SJSA1 (cell line): ENCODE measurements around a stretch of chr10.

DNA sequence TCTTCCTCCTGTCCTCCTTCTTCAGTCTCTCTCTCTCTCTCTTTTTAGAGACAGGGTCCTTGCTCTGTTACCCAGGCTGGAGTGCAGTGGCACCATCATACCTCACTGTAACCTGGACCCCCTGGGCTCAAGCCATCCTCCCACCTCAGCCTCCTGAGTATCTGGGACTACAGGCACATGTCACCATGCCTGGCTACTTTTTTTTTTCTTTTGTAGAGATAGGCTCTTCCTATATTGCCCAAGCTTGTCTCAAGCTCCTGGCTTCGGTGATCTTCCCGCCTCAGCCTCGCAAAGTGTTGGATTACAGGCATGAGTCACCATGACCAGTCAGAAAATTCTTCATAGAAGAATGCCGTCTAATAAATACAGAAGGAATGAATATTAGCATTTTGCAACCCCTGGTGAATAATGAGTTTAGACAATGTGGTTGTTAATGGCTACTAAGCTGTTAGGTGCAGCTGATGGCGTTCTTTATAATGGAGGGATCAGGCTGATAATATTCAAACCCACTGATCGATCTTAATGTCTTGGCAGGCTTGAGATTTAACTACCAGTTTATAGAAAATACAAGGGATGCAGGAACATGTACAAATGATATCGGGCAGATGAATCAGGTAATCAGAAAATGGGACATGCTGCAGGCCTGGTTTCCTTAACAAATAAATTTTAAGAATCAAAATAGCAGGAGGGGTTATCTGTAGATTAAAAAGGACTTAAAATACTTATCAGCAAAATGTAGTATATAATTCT is 20.9 kb downstream of the RBM20 start:
- RAMPAGE, long total RNA: no peak

GRCh38 chr10:110671776-110673042 is 28.1 kb downstream of the RBM20 start:
- RAMPAGE, long total RNA: no peak

GRCh38 chr10:110680337-110680679 is 36.2 kb downstream of the RBM20 start:
- RAMPAGE, long total RNA: no peak

DNA sequence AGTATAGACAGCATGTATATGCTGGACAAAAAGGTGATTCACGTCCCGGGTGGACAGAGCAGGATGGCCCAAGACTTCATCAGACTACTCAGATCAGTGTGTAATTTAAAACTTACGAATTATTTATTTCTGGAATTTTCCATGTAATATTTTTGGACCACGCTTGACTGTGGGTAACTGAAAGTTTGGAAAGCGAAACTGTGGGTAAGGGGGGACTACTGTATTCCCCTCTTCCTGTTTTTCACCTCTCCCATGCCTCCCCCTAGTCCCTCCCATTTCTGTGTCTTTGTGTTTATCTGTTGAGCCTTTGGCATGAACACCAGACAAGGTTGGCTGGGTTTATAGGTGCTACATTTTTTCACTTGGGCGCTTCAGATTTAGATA is 55.8 kb downstream of the RBM20 start:
- RAMPAGE, long total RNA: no peak

GRCh38 chr10:110794657-110795825 is 76.7 kb upstream of the PDCD4 start:
- RAMPAGE, long total RNA: no peak

DNA sequence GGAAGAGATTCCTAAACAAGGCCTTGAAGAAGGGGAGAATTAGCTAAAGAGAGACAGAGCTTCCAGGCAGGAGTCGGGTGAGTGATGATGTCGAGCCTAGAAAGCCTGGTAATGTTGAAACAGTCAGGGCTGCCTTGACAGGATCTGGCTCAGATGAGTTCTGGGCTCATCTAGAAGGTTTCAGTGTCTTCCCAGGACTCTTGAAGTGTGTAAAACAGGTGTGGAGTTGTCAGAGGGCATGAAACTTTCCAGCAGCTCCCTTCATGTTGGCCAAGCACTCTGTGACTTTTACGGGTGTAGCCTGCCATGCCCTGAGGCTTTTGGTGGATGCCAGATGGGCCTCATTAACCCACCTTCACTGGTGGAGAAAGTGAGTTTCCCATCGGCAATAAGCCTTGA is 66.5 kb upstream of the PDCD4 start:
- RAMPAGE, long total RNA: no peak

DNA sequence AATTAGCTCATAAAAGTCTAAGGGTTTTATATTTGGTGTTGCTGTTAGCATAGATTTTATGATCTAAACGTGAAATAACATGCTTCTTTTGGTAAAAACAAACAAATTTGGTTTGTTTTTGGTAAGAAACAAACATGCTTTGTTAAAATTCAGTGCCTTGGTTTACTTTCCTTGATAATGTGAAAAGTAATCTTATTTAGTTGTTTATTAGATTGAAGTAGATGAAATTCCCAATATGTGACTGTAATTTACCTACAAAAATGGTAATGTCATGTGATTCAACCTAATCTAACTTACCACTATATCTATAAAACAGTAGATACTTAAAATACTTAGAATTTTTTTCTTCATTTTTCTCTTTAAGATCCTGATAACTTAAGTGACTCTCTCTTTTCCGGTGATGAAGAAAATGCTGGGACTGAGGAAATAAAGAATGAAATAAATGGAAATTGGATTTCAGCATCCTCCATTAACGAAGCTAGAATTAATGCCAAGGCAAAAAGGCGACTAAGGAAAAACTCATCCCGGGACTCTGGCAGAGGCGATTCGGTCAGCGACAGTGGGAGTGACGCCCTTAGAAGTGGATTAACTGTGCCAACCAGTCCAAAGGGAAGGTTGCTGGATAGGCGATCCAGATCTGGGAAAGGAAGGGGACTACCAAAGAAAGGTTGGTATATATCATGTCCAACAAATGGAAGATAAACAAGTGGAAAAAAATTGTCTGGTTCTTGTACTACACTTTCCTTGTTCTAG is 9.3 kb downstream of the PDCD4 start:
- RAMPAGE, long total RNA: no peak

- RAMPAGE, long total RNA: no peak
Observed at GRCh38 chr10:110910035-110911173, 8.6 kb downstream of the BBIP1 start.

GRCh38 chr10:111013197-111013805 is 63.5 kb upstream of the ADRA2A start:
- RAMPAGE, long total RNA: no peak

DNA sequence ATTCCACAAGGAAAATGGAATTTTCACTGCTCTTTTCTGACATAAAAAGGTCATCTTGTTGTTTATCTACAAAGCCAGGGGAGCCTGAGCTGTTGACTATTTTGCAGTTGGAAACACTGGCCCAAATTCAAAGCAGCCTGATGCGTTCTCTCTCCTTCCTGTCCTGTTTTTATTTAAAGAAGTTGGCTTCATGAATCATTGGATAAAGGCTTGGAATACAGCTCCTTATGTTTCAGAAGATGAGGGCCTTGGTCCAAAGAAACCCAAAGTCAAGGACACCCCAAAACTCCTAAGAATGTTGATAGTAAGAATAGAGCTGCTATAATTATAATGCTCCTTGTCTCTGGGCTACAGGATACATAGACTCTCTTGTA is 106.6 kb downstream of the ADRA2A start:
- RAMPAGE, long total RNA: no peak

GRCh38 chr10:112082214-112082605 is 101.4 kb downstream of the GPAM start:
- RAMPAGE, long total RNA: no peak

GRCh38 chr10:112223155-112224209 is 39.9 kb upstream of the GPAM start:
- RAMPAGE, long total RNA: no peak

GRCh38 chr10:112261637-112261836 is 21.7 kb upstream of the TECTB start:
- RAMPAGE, long total RNA: no peak

DNA sequence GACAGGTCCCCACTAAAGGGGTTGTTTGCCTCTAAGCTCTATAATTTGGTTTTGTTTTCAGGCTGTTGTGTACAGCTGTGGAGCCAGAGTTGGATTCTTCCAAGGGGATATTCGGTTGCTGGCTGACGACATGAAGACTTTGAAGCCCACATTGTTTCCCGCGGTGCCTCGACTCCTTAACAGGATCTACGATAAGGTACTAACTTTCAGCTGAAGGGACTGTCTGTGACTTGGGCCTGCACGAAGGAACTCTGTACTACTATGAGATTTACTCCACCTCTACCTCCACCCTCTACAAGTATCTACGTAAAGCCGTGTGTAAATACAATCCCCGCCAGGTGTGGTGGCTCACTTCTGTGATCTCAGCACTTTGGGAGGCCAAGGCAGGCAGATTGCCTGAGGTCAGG is 33.6 kb downstream of the ZDHHC6 start:
- RAMPAGE, long total RNA: no peak

DNA sequence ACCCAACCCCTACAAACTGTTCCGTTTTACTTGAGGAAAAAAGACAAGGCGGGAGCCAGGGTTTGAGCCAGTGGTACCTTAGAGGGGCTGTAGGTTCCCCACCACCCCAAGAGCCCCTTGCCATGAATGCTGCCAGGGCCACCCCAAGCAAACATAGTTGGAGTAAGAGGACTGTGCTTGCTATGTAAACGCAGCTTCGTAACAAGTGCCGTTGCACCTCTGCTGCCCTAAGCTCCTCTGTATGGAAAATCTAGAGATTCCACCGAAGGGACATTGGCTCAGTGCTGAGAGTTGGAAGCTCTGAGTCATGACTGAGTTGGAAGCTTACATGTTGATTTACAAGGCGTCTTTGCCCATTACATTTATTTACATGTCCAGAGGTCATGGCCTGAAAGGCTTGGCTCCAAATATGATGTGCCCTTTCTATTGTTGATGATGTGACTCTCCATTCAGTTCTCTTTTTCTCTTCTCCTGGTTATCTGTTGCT is 233.2 kb upstream of the TCF7L2 start:
- RAMPAGE, long total RNA: no peak

- RAMPAGE, long total RNA: no peak
Observed at GRCh38 chr10:112728828-112729538, 221.1 kb upstream of the TCF7L2 start.

- RAMPAGE, long total RNA: no peak
Observed at GRCh38 chr10:112743149-112743835, 206.8 kb upstream of the TCF7L2 start.

GRCh38 chr10:112783629-112784060 is 166.4 kb upstream of the TCF7L2 start:
- RAMPAGE, long total RNA: no peak

DNA sequence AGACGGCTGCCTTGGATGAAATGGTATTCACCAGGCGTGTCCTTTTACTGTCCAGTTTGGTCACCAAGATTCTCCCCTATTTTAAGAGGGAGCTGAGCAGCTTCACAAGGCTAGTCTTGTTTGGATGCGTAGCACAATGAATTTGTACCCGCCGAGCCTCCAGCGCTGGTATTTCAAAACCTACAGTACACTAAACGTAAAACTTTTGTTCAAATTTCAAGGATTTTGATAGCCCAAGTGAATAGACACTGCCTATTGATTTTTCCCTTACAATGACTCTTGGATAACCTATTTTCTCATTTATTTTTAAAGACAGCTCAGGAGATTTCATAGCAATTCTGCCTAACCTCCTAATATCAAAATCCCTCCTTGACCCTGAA is 118.6 kb upstream of the TCF7L2 start:
- RAMPAGE, long total RNA: no peak

DNA sequence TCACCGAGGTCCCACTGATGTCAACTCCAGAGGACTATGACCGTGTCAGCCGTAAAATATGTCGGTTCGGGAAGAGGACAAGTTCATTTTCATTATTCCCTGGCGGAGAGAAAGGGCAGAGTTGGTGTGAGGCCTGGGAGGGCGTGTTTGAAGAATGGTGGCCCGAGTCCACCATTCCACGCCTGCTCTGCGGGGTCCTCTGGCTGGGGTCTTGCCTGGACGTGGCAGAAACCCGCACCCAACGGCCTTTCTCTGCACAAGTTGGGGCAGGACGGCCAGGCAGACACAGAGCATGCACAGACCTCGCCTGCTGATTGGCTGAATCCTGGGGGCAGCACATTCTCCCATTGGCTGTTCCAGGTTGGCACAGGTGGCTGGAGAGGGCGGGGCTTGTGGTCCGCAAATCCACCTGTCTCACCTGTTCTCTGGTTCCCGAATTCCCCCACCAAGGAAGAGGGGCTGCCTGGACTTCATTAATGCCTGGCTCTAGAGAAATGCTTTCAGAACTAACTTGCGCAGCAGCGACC is 105.0 kb upstream of the TCF7L2 start:
- RAMPAGE, long total RNA: no peak